Vagina (tissue), 1 donor: ENCODE measurements around the genes KCND3, MOV10 and RSBN1.

DNA sequence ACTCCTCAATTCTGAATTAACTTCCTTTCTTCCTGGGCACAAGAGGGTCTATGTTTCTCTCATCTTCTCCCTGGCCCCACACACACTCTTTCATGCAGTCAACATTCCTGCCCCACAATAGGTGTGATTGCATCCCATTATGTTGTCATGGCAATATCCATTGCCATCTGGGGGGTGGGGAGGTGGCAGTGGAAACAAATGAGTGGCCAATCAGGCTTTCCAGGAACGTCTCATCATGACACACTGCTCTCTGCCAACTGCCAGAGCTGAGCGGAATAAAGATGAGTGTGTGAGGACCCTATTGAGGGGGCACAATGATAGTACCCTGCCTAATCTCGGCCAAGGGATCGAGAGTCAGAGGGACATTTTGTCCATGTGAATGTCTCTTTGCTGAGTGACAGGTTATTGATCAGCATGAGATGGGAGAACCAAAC, 80.4 kb downstream of the KCND3 start:
- PRO-cap: no peak
- RAMPAGE, long total RNA: no peak

DNA sequence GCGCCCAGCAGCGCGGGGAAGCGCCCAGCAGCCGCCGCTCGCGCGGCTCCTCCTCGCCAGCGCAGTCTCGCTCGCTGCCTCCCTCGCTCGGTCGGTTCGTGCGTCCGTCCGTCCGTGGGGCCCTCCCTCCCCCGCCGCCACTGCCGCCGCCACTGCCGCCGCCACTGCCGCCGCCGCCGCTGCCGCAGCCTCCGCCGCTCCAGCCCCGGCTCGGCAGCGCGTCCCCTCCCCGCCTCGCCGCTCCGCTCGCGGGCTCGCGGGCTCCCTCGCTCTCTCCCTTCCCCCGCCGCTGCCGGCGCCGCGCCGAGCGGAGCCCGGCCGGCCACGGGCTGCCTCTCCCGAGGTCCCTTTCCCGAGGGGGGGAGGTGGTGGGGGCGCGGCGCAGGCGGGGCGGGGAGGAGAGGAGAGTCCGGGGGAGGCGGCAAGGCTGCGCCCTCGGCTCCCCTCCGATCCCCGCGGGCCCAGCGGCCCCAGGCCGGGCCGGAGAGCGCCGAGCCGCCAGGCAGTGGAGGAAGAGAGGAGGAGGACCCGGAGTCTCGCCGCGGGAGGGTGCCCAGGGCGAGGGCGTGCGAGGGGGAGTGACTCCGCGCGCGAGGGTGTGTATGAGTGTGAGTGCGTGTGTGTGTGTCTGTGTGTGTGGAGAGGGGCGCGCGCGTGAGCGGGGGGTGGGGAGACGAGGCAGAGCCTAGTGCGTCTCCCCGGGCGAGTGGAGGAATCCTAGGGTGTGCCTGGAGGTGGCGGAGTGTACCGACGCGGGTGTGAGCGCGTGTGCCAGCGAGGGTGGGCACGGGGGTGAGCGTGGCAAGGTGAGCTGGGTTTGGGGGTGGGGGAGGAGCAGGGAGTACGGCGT, at the start of gene KCND3:
Gene KCND3 (minus strand): TSS at position 76 of the 850 bp plus-strand sequence.
- PRO-cap: bidirectional peak, plus-strand start at position 64 of the sequence, minus-strand start at position 69 of the sequence; bidirectional peak, plus-strand start at position 655 of the sequence, minus-strand start at position 351 of the sequence
- RAMPAGE, long total RNA: start-site peak on the plus strand centred at position 454 of the sequence, 10 bp wide, 9 reads

DNA sequence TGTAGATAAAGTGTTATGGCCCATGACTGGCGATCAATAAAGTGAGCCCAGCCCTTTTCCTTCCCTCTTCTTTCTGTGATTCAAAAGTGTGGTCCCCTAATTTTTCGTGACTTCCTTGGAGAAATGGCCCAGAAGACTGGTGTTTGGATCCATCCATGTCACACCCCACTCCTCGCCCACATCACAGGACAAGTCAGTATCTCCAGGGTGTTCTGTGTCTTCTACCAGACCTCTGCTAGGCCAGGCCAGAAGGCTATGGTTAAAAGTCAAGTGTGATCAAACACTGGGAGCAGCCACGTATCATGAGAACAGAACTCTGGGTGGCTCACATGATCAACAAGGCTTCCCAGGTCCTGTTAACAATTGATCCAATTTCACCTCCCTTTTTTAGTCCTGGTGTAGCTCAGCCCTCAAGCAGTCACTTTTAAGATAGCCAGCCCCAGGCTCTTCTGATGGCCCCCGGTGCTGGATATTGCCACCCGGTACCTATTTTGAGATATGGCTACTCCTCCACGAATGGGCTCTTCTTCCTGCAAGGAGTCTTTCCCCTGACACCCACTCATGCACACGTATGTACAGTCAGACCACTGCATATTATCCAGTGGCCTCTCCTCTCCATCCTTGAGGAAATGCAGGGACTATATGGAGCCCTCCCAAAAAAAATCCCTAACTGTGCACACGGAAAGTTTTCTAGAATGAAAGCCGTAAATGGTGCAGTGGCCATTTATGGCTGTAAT, 62.0 kb upstream of the CTTNBP2NL start:
- PRO-cap: no peak
- RAMPAGE, long total RNA: no peak

- PRO-cap: no peak
- RAMPAGE, long total RNA: no peak
Observed at GRCh38 chr1:112388290-112388651, 7.7 kb upstream of the CTTNBP2NL start.

DNA sequence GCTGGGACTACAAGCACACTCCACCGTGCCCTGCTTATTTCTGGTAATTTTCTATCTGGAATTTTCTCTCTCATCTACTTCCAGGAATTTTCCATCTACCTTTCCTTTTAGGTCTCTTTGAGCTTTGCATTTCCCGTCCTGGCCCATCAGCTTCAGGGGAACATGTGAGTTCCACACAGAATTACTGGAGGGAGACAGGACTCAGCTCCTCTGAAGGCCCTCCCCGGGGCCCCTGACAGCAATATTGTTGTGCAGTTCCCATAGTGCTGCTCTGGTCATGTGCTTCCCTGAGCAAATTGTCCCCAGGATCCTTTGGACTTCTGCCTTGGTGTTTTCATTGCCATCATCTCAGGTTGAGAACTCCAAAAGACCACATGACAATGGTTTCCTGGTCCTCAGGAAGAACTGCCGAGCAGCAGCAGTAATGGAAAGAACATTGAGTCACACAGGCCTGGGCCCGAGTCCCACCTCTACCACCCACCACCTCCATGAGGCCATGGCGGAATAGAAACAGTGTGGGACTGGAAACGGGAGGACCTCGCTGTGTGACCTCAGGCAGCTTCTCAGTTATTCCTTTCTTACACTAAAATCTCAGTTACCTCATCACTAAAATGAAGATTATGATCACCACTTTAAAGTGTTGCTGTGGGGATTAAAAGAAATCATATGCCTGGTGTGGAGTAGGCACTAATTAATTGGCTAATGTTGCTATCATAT, 6.3 kb upstream of the CTTNBP2NL start:
- PRO-cap: bidirectional peak, plus-strand start at position 513 of the sequence, minus-strand start at position 234 of the sequence
- RAMPAGE, long total RNA: no peak

- PRO-cap: bidirectional peak, plus-strand start at chr1:112391087, minus-strand start at chr1:112390902
- RAMPAGE, long total RNA: start-site peak on the plus strand at chr1:112391082-112391088, 7 reads
Observed at GRCh38 chr1:112390742-112391408, 5.1 kb upstream of the CTTNBP2NL start.

- PRO-cap: no peak
- RAMPAGE, long total RNA: no peak
Observed at GRCh38 chr1:112672463-112673520, 1.7 kb upstream of the MOV10 start.

- PRO-cap: bidirectional peak, plus-strand start at chr1:112674706, minus-strand start at chr1:112674465
- RAMPAGE, long total RNA: start-site peak on the plus strand at chr1:112674701-112674709, 44 reads
Observed at GRCh38 chr1:112674078-112674767, at the start of gene MOV10. MOV10 (plus strand) TSS chr1:112674659.

GRCh38 chr1:113042407-113043378, 30.3 kb upstream of the LRIG2 start:
- PRO-cap: no peak
- RAMPAGE, long total RNA: no peak

GRCh38 chr1:113043563-113044028, 29.4 kb upstream of the LRIG2 start:
- PRO-cap: no peak
- RAMPAGE, long total RNA: no peak

- PRO-cap: no peak
- RAMPAGE, long total RNA: no peak
Observed at GRCh38 chr1:113059047-113059481, 13.9 kb upstream of the LRIG2 start.

DNA sequence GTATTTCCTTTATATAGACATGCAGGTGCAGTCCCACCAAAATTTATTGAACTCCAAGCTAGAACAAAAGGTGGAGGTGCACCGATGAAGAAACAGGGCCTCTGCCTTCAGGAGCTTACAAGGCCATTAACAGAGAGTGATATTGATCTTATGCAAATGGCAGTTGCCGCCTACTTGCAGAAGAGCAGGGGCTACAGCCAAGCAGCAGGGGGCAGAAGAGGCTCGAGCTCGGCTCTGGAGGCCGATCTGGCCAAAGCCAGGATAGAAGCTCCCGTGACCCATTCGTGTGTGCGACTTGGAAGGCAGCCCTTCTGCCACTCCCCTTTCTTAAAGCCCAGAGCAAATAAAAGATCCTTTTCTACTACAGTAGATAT, 448 bp upstream of the LRIG2 start:
- PRO-cap: no peak
- RAMPAGE, long total RNA: no peak

GRCh38 chr1:113389824-113390361, 422 bp upstream of the MAGI3 start:
- PRO-cap: bidirectional peak, plus-strand start at chr1:113390474, minus-strand start at chr1:113390203
- RAMPAGE, long total RNA: no peak

DNA sequence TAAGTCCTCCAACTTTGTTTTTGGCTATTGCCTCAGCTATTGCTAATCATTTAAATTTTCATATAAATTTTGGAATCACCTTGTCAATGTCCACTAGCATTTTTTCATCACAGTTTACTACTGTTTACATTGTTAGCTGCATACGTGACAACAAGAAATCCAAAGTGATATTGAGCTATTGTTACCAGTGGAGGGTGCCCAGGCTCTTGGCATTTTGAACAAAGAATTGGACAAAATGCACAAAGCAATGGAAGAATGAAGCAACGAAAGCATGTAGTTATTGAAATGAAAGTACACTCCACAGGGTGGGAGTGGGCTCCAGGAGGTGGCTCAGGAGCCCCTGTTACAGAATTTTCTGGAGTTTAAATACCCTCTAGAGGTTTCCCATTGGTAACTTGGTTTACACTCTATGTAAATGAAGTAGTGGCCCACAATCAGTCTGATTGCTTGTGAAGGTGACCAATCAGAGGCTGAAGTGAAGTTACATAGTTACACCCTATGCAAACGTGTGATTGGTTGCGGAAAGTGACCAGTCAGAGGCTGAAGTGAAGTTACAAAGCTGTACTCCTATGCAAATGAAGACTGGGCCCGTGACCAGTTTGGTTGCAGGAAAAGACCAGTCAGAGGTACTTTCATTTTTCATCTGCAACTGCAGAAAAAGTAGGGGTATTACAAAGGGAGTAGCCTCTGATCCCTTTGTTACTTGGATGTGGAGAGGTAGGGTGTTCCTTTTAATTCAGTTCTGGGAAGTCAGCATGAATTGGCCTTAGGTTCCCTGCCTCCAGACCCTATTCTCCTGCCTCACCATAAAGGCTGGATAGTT, 39.0 kb downstream of the MAGI3 start:
- PRO-cap: no peak
- RAMPAGE, long total RNA: start-site peak on the plus strand centred at position 375 of the sequence, 909 bp wide, 16 reads

DNA sequence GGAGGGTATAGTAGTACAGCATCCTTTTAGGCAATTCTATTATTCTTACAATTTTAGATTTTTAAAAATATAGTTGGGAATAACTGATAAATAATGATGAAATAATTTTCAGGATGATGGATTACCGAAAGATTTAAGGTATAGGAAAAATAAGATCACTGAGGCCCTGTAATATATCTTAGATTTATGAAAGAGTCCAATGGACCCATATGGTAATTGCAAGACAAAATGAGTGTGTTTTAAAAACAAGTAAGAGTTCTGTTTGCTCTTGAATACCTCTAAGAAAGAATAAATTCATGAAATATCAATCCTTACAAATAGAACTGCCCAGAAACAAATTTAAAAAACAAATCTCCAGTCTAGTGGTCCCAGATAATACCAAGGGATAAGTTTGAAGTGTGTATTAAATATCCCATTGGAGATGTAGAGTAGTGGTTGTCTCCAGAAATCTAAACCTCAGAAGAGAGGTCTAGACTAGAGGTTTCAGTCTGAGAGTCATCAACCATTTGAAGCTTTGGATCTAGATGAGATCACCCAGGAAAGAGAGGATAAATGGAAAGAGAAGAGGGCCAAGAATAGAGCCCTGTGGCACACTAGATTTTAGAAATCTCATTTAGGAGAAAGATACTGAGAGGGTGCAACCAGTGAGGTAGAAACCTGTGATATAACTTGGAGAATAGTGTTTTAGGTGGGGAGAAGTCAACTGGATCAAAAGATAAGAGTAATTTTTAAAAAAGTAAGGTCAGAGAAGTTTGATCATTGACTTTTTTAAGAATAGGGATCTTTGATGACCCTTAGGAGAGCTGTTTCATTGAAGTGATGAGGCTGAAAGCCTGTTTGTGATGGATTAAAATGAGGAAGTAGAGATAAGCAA, 72.7 kb downstream of the MAGI3 start:
- PRO-cap: no peak
- RAMPAGE, long total RNA: start-site peak on the plus strand centred at position 262 of the sequence, 120 bp wide, 13 reads

DNA sequence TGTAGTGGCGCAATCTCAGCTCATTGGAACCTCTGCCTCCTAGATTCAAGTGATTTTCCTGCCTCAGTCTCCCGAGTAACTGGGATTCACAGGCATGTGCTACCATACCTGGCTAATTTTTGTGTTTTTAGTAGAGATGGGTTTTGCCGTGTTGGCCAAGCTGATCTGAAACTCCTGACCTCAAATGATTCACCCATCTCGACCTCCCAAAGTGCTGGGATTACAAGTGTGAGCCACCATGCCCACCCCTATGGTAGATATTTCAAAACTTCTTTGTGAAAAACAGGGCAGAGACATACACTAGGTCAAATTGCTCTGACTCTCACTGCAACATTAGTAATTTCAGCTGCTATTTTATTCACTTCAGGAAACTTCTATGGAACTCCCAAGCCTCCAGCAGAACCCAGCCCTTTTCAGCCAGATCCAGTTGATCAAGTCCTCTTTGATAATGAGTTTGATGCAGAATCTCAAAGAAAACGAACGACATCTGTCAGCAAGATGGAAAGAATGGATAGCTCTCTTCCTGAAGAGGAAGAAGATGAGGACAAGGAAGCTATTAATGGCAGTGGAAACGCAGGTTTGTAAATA, 174.2 kb downstream of the PHTF1 start:
- PRO-cap: no peak
- RAMPAGE, long total RNA: start-site peak on the plus strand centred at position 366 of the sequence, 258 bp wide, 28 reads

GRCh38 chr1:113682678-113683149, 76.6 kb downstream of the PHTF1 start:
- PRO-cap: no peak
- RAMPAGE, long total RNA: no peak

DNA sequence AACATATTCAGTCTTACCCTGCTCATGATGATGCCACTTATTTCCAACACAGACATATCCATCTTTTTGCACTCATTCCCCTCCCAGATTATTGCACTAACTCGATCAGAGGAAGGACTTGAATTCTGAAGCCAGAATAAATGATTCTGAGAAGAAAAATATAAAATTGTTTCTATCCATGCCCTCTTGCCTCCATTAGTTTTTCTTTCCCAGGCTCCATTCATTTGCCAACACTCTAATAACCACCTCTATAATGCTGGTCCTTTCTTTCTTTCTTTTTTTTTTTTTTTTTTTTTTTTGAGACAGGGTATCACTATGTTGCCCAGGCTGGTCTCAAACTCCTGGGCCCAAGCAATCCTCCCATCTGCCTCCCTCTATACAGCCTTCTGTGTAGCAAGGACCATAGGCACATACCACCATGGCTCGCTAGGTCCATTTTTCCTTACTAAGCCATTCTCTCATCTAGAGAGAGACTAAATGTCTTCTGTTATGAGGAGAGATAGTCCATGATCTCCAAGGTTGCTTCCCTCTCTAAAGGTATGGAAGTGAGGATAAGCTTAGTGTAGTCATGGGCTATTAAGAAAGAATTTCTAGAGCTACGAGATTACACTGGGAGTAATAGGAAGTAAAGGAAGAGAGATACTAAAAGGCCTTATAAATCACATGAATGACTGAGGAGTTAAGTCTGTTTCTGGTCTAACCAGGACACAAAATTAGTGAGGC, 52.5 kb downstream of the PHTF1 start:
- PRO-cap: no peak
- RAMPAGE, long total RNA: no peak

DNA sequence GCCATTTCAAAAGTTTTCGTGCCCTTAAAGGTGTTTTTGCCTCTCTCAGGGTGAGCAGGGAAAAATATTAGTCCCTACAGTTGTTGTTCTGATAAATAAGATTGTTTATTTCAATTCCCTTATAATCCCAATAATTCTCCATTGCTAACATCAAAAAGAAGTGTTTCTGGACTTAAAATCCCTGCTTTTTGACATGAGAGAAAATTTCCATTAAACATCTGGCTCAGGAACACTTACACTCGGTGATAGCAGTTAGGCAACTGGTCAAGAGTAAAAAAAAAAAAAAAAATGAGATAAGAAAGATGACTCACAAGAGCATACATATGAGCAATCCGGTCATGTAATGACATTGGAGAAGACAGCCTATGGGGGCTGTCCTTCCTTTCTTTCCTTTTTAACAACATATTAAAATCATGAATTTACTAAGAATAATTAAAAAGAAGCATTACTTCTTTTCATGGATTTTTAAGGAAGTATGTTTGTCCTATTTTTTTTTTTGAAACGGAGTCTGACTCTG, 7.6 kb downstream of the RSBN1 start:
- PRO-cap: no peak
- RAMPAGE, long total RNA: no peak

DNA sequence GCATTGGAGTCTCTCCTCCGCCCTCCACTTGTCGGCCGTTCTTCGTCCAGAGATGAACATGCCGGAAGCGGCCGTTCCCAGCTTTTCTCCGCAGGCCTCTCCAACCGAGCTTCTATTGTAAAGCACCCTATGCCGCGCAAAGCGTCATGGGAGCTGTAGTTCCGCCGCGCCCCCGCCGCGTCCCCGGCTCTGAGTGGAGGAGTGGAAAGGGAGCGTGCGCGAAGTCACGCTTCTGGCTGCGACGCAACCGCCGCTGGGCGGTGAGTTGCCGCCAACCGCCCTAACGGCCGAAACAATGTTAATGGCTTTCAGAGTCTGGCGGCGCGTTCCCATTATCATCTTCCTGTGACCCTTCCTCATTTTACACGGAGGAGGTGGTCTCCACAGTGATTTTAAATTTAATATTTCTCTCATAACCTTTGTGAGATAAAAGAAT, at the start of gene RSBN1:
Gene RSBN1 (minus strand): TSS at position 124 of the 436 bp plus-strand sequence.
- PRO-cap: bidirectional peak, plus-strand start at position 311 of the sequence, minus-strand start outside the sequence
- RAMPAGE, long total RNA: no peak